Measurements from ENCODE around the genes TOR1AIP1 and NPL.

- PRO-cap = no peak
- RAMPAGE, long total RNA = no peak
These were observed 13.1 kb upstream of the FAM163A start for GRCh38 chr1:179729814-179730567.

DNA sequence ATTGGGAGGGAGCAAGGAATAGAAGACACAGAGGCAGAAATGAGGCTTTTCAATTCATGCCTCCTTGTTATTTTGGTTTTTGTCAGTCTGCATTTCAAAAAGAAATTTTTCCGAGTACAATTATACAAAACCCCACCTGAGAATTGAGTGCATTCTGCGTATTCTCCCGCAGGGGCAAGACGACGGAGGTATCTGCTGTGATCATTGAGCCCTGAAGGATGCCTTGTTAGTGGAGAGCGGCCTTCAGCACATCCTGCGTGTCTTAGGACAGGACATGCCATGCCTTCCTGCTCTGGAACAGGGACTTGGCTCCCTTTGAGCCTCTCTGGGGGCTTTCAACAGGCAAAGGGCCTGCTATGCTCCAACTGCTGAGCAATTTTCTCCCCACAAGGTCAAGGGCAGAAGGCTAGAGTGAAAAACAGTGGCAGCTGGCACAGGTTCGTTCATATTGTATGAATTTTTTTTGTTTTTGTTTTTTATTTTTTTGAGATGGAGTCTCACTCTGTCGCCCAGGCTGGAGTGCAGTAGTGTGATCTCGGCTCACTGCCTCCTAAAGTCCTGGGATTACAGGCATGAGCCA, 52.4 kb downstream of the TOR1AIP2 start:
- PRO-cap = no peak
- RAMPAGE, long total RNA = no peak

DNA sequence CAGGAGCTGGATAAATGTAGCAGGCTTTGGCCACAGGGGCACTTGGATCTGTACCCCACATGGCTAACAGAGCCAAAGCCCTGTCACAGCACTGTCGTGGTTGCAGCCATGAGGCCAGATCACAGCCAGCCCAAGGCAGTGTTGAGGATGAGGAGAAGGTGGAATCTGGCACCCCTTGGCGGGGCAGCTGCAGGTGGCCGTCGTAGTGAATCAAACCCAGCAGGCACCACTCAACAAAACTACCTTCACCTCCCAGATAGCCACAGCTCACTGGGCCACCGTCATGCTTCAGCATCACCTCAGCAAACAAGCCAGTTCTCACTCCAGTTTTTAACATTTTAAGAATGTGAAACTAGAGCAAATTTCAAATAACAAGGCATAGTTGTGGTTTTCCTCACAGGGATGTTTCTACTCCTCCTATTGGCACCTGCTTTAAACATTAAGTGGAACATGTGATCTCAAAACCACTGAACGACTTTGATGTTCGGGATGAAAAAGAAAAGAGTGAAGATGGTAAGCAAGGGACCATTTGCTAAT, 45.7 kb downstream of the TOR1AIP2 start:
- PRO-cap = no peak
- RAMPAGE, long total RNA = no peak

DNA sequence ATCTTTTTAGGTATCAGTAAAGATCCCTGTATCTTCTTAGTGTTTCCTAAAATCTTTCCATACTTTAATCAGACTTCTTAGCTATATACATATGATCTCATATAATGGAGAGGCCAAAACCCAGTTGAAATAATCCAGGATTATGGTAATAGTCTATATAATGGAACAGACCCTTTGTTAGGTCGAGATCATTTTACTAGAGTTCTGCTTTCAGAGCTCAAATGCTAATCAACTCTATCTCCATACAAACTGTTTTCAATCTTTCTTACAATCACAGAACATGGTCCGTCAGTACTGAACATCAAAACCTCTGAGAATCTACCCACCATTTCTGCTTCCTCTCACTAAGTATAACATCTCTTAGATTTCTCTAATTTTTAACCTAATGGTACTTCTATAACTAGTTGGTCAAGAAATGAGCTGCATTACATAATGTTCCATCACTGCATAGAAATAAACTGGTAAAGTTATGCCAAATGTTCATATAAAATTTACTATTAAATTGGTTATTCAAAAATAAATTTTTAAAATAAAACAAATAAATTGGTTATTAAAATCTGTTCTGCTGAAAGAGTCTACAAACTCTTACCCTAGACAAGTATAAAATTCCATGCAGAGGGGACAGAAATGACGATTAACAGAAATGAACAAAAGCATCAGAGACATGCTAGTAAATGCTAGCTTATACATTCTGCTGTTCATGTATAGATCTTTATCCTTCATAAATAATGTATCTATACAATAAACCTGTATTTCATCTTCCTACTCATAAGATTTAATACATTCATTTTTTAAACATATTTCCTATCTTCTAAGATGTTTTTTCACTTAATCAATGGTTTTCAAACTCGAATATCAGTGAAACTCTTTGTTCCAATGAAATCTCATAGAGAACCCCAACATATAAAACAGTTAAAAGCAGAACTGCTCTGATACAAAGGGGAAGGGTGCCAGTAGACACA, 33.0 kb downstream of the TOR1AIP2 start:
- PRO-cap = no peak
- RAMPAGE, long total RNA = no peak

DNA sequence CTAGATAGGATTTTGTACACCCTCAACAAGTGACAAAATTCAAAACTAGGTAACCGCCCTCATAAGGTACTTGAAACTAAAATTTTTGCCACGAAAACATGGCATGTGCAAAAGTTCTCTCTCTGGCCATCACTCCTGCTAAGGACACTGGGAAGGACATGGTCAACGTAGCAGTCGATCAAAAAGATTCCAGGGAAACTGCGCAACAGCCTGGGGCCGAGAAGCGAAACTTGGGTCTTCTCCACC, 369 bp upstream of the TOR1AIP1 start:
- PRO-cap = no peak
- RAMPAGE, long total RNA = no peak

- PRO-cap = unidirectional peak, plus-strand start at chr1:179882075; bidirectional peak, plus-strand start at chr1:179882316, minus-strand start at chr1:179882317; bidirectional peak, plus-strand start at chr1:179882966, minus-strand start at chr1:179882610
- RAMPAGE, long total RNA = no peak
These were observed at the start of gene TOR1AIP1 for GRCh38 chr1:179882039-179882880. Gene TOR1AIP1 (plus strand): TSS chr1:179882285.

DNA sequence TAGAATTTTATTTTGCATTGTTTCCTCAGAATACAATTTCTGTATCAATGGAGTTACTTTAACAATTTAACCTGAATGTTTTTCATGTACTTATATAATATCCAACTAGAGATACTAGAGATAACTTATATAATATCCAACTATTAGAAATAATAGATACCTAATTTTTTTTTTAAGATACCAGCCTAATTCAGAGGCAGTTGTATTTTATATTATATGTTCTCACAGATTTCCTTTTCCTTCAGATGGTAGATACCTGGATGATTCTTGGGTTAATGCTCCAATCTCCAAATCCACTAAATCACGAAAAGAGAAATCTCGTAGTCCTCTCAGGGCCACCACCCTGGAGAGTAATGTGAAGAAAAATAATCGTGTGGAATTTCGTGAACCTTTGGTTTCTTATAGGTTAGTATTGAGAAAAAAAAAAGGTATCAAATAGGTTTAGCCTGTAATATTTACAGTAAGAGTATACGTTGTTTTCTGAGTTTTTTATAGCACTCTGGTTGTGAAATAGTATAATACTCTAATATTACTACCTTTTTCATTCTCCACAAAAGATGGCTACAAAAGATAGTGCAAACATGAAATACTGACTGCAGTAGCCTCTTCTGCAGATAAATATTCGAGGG, 37.3 kb downstream of the CEP350 start:
- PRO-cap = no peak
- RAMPAGE, long total RNA = no peak

DNA sequence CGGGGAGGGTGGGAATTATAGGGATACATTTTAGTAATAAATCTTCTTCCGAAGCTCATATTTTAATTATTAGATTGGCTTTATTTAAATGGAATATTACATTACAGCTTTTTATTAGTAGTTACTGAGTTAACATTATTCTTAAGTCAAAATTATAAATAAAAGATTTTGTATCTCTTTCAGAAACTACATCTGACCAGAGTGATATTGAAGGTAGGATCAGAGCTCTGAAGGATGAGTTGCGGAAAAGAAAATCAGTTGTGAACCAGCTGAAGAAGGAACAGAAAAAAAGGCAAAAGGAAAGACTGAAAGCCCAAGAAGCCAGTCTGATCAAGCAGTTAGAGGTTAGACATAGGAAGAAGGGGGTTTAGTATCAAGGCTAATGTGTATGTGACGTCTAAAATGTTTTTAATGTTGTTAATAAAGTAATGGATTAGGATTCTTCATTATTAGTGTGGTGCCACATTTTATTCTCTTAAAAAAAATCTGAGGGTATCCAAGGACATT, 70.8 kb upstream of the QSOX1 start:
- PRO-cap = no peak
- RAMPAGE, long total RNA = no peak

- PRO-cap = unidirectional peak, minus-strand start at chr1:180155679
- RAMPAGE, long total RNA = no peak
These were observed 700 bp downstream of the QSOX1 start for GRCh38 chr1:180155238-180155900.

GRCh38 chr1:180189871-180190844, 35.5 kb downstream of the QSOX1 start:
- PRO-cap = no peak
- RAMPAGE, long total RNA = no peak

GRCh38 chr1:180194036-180194431, 36.0 kb upstream of the LHX4 start:
- PRO-cap = no peak
- RAMPAGE, long total RNA = no peak

GRCh38 chr1:180197006-180197742, 32.9 kb upstream of the LHX4 start:
- PRO-cap = no peak
- RAMPAGE, long total RNA = no peak

DNA sequence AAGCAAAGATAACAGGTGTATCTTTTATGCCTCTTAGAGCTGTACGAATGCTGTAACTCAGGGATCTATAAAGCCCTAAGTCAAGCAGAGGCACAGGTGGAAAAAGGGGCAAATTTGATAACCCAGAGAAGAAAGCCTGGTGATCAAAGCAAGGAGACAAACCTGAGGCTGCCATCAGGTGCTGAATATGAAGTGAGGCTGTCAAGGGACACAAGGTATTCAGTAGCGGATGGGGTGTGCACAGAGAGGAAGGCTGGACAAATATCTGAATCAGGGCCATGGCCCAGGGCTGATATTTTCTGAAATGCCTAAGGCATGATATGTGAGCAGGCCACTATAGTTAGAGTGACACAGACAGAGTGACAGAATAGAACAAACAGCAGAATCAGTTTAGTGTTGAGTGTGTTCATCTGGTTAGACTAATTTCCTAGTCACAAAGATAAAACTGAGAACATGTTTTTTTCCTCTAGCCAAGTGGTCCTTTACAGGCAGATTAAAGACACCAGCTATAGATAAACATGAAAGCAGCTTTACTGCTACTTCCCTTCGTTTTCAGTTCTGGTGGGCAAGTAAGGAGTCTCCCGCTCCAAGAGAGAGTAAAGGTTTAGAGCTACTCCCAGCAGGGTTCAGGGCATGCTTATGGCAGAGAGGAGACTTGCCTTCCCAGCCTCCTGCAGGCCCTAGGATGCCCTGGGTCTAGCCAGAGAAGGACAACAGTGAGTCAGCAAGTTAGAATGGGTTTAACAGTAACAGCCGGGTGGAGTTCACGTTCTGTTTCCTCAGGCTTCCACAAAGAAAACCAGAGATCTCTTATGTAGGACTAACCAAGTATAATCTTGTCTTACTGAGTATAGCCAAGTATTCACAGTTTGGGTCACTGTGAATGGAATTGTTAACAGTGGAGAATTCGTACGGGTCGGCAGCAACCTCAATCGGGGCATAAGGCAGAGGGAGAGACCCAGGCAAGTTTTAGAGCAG, 60.4 kb upstream of the ACBD6 start:
- PRO-cap = no peak
- RAMPAGE, long total RNA = no peak

DNA sequence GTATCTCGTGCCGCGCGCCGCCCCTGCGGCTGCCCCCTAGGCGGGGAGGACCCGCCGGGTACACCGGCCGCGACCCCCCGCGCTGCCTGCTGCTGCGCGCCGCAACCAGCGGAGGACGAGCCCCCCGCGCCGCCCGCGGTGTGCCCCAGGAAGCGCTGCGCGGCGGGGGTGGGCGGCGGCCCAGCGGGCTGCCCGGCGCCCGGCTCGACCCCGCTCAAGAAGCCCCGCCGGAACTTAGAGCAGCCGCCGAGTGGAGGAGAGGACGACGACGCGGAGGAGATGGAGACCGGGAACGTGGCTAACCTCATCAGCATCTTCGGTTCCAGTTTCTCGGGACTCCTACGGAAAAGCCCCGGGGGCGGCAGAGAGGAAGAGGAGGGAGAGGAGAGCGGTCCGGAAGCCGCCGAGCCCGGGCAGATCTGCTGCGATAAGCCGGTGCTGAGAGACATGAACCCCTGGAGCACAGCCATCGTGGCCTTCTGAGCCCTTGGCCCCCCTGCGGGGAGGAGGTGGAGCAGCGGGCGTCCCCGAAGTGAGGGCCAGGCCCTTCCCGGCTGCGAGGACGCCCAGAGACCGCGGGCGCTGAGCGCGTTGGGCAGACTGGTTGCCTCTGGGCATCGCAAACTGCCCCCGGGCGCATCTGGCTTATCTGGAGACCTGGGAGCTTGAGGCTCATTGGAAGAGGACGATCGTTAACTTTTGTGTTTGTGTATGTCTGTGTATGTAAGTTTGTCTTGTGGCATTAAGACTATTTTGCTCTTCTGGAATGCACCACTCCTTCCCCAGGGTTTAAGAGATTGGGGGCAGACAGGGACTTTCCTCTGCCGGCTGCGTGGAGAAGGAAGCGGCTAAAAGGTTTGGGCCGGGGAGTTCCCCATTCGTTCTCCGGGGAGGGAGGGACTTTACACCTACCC, 1.2 kb downstream of the IER5 start:
- PRO-cap = bidirectional peak, plus-strand start at position 237 of the sequence, minus-strand start at position 31 of the sequence; bidirectional peak, plus-strand start at position 576 of the sequence, minus-strand start at position 421 of the sequence; bidirectional peak, plus-strand start outside the sequence, minus-strand start at position 854 of the sequence
- RAMPAGE, long total RNA = no peak

DNA sequence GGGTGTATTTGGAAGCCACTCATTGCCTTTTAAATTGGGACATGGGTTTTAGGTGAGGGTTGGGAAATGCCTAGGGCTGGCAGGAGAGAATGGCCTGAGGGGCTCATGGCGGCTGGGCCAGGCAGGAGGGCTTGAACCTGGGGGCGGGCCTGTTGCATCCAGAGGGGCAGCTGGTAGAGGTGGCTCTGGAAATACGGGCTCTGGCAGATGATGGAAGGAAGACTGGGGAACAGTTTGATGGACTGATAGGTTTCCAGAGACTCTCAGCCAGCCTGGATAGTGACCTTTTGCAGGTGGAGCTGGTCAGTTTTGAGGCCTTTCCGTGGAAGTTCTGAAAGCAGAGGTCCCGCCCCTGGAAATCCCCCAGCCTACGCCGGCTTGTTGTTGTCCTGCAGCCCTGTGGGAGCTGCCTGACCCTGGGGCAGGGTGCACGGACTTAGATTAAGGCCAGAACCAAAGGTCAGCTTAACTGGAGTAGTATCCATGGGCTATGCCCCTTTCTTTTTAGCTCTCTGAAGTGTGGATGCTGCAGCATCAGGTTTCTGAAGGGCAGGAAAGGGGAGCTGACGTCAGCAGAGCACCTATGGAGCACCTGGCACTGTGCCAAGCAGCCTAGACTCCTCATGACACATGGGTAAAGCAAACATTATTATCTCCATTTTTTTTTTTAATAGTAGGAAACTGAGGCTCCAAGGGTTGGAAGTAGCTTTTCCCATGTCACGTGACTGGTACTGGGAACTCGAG, 38.4 kb downstream of the IER5 start:
- PRO-cap = no peak
- RAMPAGE, long total RNA = no peak

- PRO-cap = no peak
- RAMPAGE, long total RNA = no peak
These were observed 134.5 kb downstream of the IER5 start for GRCh38 chr1:181222999-181223333.

DNA sequence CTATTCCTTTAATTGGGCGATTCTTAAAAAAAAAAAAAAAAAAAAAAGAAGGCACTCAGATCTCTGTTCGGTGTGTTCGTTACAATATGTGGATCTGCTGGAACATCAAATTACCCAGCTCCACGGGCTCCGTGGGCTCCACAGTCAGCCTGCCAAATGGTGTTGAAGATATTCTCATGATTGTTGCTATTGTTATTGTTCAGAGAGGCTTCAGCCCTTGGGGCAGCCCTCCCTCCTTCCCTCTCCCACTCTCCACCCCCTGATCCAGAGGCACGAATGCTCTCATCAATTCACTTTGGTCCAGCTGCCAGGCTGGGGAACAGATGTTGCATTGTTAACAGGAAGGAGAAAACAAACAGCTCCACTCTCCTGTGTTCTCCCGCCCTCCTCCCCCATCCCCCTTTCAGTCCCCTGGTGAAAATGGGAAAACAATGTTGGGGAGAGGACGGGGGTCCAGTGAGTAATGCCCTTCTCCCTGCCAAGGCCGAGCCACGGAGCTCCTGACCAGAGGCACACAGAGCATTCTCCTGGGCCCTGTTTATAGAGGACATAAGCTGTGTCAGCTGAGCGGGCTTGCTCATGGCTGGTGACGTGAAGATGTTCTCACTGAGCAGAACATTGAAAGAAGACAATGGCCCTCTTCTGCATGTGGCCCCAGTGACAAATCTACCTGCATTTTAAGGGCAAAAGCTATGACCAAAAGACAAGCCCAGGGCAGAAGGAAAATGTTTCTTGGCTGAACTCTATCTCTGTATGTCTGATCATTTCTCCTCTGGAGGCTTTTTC, 111.8 kb downstream of the GLUL start:
- PRO-cap = no peak
- RAMPAGE, long total RNA = no peak

GRCh38 chr1:182396633-182397185, 3.8 kb downstream of the TEDDM1 start:
- PRO-cap = no peak
- RAMPAGE, long total RNA = no peak

- PRO-cap = no peak
- RAMPAGE, long total RNA = no peak
These were observed 15.5 kb upstream of the RGS8 start for GRCh38 chr1:182699529-182700666.

- PRO-cap = bidirectional peak, plus-strand start at chr1:182789776, minus-strand start at chr1:182789641
- RAMPAGE, long total RNA = start-site peak on the plus strand at chr1:182789769-182789776, 71 and 40 reads in 2 replicates
These were observed at the start of gene NPL for GRCh38 chr1:182789089-182790106. Gene NPL (plus strand): TSS chr1:182789773.

All from OCI-LY7 (cell line).